Hematopoietic multipotent progenitor cell (in vitro differentiated cells): ENCODE measurements around a stretch of chr1.

DNA sequence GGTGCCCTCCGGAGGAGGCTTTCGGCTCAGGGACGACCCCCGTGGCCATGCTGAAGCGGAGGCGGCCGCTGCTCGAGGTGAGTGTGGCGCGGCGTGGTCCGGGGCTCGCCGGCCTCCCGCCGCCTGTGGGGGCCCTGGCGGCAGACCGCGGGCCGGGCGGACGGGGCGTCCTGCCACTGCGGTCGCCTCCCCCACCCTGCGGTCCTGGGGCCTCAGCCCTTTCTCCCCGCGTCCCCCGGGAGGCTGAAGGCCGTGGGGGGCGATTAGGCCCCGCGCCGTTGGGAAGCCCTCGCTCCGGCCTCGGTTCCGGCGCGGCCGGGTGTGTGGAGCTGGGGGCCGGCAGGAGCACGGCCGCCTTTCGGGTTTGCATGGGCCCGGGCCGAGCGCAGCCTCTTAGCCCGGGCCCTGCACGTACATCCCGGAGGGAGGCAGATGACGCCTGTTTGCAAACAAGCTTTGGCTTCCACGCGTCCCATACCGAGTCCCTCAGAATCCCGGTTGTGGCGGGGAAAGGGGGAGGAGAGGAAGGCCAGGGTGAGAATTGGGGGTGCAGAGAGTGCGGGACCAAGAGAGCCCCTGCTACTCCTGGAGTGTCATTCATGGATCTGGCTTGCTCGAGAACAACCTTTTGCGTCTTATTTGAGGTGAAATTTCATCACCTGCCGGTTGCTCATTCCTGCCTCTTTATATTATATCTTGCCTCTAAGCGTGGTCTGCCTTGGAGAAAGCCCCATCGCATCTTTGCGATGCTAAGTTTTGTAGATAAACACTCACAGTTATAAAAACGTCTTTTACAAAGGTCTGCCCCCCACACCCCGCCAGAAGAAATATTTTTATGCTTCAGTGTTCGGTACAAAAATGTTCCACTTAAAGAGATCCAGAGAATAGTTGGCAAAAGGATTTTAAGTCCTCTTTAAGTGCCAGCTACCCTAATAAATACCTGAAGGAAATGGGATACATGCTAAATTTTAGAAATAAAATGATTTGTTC, 733 bp downstream of the ZFYVE9 start:
- CAGE, long polyA plus RNA = no peak

DNA sequence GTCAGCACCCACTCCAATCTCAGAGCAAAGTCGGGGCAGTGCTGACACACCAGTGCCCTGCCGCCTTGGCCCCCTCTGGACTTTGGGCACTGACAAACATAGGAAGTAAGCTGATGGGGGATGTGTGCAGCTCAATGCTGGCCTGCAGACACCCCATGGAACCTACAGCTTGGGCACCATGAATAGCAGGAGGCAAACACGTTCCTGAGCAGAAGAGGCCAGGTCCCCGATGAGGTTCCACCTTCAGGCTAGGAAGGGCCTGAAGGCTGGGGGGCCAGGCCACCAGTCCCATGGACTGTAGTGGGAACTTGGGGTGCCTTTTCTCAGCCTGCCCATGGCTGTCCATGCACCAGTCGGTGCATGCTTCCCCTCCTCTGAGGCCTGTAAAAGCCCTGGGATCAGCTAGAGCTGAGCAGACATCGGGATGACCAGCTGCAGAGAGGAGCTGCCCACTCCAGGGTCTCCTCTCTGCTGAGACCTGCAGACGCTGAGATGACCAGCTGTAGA, 60.1 kb downstream of the CC2D1B start:
- CAGE, long polyA plus RNA = no peak

GRCh38 chr1:52481325-52482070, 71.4 kb downstream of the TUT4 start:
- CAGE, long polyA plus RNA = no peak

GRCh38 chr1:52556708-52557350, 3.9 kb upstream of the TUT4 start:
- CAGE, long polyA plus RNA = no peak

- CAGE, long polyA plus RNA = no peak
These were observed 2.4 kb downstream of the SHISAL2A start for GRCh38 chr1:52635312-52635881.

DNA sequence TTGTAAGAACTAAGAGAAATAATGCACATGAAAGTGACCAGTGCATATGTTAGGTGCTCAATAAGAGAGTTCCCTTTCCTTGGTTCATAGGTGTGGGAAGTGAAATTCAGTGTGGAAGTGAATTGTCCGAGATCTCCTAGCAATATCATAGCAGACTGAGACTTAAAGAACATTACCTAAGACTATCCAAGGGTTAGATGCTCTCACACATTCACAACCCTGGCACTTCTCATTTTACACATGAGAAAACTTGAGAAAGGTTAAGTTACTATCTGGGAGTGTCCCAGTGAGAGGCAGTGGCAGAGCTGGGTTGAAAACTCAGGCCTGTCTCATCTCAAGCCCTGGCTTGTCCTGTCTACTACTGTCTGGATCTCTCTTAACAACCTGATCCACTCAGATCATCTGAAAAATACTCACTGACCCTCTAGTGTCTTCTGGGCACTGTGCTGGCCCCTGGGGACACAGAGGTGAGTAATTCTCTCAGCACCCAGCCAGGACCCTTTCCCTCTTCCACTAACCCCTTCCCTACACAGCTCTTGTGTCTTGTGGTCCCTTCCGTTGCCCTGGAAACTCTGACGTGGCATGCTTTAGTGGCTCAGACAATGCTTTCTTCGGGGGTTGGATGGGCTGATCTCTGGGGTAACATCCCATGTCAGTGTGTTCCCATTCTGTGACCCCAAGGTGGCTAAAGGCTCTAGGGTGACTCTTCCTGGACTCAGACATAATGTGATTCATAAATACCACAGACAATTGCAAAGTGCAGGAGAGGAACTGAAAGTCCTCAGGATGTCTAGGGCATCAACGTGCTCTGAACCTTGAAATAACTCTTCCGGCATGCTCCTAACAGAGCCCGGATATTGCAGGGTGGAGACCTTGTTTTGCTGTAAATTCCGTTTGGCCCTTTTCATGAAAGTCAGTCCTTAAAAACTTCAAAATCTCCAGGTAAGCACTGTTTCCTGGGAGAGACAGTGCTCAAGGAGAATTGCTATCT, 3.8 kb downstream of the SHISAL2A start:
- CAGE, long polyA plus RNA = no peak

DNA sequence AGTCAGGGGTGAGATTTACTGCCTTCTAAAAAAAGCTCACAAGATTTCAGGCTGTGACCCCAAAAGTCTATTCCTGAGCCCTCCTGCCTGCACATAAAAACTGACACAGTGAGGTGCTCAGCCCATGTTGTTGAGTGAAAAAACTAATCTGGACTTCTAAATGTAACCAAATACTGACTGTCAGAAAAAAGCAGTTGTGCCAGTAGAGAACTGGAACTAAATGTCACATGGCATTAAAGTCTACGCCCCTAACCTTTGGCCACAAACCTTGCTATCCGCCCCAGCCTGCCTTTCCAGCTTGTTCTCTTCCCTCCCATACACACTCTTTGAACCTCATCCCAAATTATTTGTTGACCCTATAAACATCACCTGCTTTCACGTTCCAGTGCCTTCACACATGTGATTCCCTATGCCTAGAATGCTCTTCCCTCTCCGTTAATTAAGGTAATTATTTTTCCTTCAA, 9.1 kb upstream of the COA7 start:
- CAGE, long polyA plus RNA = no peak

DNA sequence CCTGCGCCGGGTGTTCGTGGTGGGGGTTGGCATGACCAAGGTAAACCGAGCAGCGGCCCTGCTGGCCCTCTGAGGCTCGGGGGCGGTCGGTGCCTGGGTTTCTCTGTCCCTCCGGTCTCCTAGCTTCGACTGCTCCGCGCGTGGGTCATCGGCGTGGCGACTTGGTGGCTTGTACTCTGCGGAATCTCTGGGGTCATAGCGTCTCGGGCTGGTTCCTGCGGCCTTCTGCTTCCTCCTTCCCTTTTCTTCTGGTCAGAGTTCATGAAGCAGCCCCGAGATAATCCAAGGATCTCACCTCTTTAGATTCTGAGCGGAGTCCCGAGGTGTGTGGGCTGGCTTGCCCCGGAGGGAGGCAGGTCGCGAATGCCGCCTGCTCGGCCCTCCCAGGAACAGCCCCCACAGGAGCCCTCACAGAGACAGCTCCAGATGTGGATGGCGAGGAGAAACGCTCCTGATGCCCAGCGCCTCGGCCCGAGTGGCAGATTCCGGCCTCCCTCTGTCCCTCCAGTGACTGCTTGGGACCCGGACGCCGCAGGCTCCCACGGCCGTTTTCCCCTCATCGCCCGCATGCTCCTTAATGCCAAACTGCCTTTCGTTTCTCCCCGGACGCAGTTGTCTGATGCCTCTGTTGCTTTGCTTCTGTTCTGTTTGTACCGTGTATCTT, 482 bp downstream of the SCP2 start:
- CAGE, long polyA plus RNA = no peak

GRCh38 chr1:52928090-52928534, 1.0 kb downstream of the SCP2 start:
- CAGE, long polyA plus RNA = no peak

- CAGE, long polyA plus RNA = no peak
These were observed 66.3 kb upstream of the PODN start for GRCh38 chr1:52995602-52996133.

- CAGE, long polyA plus RNA = no peak
These were observed 568 bp upstream of the CPT2 start for GRCh38 chr1:53196040-53196471.

GRCh38 chr1:53529098-53529492, 69.9 kb downstream of the DMRTB1 start:
- CAGE, long polyA plus RNA = no peak

GRCh38 chr1:53765654-53766167, 26.7 kb upstream of the GLIS1 start:
- CAGE, long polyA plus RNA = no peak

DNA sequence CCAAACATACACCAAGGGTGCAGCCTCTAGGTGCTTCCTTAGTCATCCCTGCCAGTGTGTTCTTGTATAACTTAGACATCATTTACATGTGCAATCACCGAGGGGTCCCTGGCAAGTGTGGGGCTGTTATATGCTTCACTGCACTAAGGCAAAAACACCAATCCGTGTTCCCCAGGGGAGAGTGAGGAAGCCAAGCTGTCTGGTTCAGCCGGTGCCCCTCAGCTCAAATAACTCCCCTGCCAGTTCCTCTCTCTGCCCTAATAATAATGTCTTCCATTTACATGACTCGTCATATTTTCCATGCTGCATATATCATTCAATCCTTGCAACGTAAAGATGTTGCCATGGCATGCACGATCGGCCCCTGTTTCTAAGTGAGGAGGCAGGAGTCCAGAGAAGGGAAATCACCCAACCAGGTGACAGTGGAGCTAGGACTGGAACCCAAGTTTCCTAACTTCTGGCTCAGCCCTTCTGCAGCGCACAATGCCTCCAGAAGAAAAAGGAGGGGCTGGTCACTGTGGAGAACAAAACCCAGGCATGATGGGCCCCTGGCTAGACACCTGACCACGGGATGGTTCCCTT, 24.5 kb upstream of the NDC1 start:
- CAGE, long polyA plus RNA = no peak

- CAGE, long polyA plus RNA = no peak
These were observed 579 bp downstream of the YIPF1 start for GRCh38 chr1:53889030-53889406.

- CAGE, long polyA plus RNA = no peak
These were observed 11.0 kb downstream of the LRRC42 start for GRCh38 chr1:53957085-53957526.

DNA sequence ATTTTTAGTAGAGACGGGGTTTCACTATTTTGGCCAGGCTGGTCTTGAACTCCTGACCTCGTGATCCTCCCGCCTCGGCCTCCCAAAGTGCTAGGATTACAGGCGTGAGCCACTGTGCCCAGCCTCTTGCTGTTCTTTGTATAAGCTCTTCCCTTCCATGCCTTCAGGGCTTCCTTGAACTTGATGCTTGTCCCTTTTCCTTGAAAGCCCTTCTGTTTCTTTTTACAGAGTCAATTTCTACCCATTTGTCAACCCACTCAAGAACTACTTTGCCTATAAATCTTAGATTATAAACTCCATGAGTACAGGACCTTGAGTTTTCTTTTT, 5.4 kb downstream of the TCEANC2 start:
- CAGE, long polyA plus RNA = no peak

GRCh38 chr1:54098675-54099171, 45.3 kb downstream of the TCEANC2 start:
- CAGE, long polyA plus RNA = no peak

- CAGE, long polyA plus RNA = no peak
These were observed 78.2 kb downstream of the MRPL37 start for GRCh38 chr1:54278268-54278513.

GRCh38 chr1:54289903-54290459, 90.0 kb downstream of the MRPL37 start:
- CAGE, long polyA plus RNA = no peak